Paraaortic lymph node (tissue), 1 donor: ENCODE data around the genes COL15A1 and TGFBR1.

- PRO-cap, result no peak
These were observed 878 bp upstream of the GALNT12 start for GRCh38 chr9:98806509-98807075.

- PRO-cap, result no peak
These were observed 20.8 kb upstream of the COL15A1 start for GRCh38 chr9:98922806-98923409.

- PRO-cap, result unidirectional peak, plus-strand start at chr9:98943484; unidirectional peak, plus-strand start at chr9:98943576; unidirectional peak, plus-strand start at chr9:98943774
These were observed at the start of gene COL15A1 for GRCh38 chr9:98943283-98944131. TSS of gene COL15A1 (plus strand) at chr9:98943907.

DNA sequence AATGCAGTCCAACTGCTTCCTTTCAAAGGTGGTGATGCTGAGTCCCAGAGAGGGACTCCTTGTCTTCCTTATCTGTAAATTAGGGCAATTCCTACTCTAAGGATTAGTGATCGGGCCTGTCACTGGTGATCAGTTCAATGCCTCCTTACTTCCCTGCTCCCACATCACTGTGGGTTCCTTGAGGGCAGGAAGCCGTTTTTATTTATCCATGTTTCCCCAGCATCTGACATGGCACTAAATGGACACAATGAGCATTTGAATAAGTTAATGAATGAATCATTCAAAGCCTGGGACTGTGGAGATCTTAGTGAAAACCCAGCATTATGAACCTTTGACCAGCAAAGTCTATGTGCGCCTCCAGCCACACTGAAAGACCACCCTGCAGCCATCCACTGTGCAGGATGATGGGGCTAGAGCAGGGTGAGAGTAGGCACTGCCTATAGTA is 11.5 kb downstream of the COL15A1 start:
- PRO-cap, result no peak

DNA sequence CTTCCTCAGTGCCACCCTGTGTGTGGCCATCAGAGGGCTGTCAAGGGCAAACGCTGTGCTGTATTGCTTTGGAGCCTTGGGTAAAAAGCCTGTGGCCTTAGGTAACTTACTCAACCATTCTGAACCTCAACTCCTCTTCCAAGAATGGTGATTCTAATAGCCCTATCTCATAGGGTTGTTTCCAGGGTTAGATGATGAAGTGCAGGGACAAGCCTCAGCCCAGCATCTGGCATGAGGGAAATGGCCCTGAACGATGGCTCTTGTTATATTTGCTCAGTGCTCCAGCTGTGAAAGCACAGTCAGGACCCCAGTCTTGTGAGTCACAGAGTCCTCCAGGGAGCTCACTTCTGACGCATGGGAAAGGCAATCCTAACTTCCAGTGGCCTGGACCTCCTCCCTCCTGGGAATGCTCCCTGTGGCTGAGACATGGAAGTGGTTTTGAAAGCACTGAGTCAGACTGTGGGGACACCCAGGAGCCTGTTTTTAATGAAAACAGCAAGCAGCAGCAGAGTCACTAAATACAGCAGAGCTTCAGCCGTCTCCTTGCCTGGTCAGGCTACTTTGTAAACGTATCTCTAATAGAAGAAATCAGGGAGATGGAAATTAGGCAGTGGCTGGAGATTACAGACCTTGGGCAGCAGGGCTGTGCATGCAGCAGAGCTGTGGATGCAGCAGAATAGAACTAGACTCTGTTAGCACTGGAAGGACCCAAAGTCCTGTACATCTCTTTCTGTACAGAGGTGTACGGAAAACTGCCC is 45.9 kb downstream of the COL15A1 start:
- PRO-cap, result no peak

GRCh38 chr9:99039529-99040170 is 65.3 kb upstream of the TGFBR1 start:
- PRO-cap, result no peak

DNA sequence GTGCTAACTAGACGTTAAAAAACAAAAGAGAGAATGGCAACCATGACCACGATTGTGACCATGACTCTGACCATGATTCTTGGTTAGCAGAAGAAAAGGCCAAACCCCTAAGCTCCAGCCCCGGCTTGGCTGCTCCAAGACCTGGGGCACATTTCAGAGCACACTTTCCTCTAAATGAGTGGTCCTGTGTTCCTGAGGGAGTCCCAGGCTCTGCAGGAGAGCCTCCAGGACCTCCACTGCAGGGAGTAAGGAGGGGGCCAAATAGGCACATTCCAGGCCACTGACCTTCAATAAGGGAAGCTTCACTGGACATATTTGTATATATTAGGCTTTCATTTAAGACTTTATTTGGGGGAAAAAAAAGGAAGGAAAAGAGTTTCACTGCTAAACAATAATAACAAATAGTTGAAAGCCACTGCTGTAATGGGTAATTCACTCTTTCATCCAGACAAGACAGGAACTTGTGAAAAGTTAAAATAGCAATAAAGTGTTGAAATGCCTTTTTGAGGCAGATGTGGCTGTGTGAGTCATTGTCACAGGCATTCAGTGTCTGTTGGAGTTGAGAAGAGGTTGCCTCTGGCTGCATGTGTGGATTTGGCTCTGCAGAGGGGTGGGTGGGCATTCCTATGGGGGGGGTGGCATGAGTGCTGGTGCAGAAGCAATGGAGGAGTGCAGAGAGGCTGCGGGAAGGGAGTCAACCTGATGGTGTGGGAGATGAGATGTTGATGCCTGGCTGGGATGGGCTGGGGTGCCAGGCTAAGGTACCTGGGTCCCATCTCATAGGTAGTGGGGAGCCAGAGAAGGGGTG is 63.8 kb upstream of the TGFBR1 start:
- PRO-cap, result no peak

GRCh38 chr9:99104978-99105767 is at the start of gene TGFBR1:
TSS of gene TGFBR1 (plus strand) at chr9:99105113.
- PRO-cap, result bidirectional peak, plus-strand start at chr9:99105116, minus-strand start at chr9:99104868; bidirectional peak, plus-strand start at chr9:99105646, minus-strand start at chr9:99105563

GRCh38 chr9:99123096-99123936 is 18.4 kb downstream of the TGFBR1 start:
- PRO-cap, result no peak

- PRO-cap, result no peak
These were observed 138.0 kb downstream of the SEC61B start for GRCh38 chr9:99360048-99360530.

DNA sequence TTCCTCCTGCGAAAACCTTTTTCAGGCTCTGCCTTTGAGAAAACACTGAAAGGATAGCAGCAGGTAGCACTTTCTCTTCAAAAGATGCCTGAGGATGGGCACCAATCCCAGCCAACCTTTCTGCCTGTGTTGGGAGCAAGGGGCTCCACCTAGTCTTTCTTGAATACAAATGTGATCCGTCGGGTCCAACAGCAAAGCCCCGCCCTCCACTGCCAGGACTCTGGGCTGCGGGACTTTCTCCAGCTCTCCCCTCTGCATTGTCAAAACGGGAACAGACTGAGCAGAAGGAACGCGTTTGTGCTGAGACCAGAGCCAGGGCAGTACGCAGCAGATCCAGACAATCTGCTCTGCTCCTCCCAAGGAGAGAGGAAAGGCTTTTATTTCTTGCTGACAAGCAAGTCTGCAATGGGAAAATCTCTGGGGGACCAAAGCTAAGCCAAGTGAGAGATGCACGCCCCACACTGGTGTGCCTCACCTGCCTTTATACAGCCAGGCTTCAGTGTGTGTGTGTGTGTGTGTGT is 139.8 kb downstream of the SEC61B start:
- PRO-cap, result unidirectional peak, plus-strand start at position 263 of the sequence

GRCh38 chr9:99478650-99479059 is 256.6 kb downstream of the SEC61B start:
- PRO-cap, result no peak

GRCh38 chr9:100206761-100207366 is 107.8 kb downstream of the INVS start:
- PRO-cap, result no peak

DNA sequence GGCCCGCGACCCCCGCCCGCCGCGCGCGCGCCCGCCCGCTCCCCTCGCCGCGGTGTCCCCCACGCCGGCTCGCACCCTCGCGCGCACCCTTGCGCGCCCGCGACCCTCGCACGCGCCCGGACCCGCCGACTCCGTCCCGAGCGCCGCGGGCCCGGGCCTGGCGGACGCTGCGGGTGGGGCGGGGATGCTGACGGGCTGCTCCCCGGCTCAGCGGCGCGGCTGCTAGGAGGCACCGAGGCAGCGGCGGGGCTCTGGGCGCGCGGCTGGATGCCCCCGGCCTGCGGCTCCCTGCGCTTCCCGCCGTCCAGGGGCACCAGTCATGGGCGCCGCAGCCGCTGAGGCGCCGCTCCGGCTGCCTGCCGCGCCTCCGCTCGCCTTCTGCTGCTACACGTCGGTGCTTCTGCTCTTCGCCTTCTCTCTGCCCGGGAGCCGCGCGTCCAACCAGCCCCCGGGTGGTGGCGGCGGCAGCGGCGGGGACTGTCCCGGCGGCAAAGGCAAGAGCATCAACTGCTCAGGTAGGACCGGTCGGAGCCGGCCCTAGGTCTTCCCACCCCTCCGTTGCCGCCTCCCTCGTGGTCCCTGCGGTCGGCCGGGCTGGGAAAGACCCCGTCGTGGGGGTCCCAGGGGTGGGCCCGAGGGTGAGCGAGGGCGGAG is 404 bp downstream of the TMEFF1 start:
- PRO-cap, result no peak

DNA sequence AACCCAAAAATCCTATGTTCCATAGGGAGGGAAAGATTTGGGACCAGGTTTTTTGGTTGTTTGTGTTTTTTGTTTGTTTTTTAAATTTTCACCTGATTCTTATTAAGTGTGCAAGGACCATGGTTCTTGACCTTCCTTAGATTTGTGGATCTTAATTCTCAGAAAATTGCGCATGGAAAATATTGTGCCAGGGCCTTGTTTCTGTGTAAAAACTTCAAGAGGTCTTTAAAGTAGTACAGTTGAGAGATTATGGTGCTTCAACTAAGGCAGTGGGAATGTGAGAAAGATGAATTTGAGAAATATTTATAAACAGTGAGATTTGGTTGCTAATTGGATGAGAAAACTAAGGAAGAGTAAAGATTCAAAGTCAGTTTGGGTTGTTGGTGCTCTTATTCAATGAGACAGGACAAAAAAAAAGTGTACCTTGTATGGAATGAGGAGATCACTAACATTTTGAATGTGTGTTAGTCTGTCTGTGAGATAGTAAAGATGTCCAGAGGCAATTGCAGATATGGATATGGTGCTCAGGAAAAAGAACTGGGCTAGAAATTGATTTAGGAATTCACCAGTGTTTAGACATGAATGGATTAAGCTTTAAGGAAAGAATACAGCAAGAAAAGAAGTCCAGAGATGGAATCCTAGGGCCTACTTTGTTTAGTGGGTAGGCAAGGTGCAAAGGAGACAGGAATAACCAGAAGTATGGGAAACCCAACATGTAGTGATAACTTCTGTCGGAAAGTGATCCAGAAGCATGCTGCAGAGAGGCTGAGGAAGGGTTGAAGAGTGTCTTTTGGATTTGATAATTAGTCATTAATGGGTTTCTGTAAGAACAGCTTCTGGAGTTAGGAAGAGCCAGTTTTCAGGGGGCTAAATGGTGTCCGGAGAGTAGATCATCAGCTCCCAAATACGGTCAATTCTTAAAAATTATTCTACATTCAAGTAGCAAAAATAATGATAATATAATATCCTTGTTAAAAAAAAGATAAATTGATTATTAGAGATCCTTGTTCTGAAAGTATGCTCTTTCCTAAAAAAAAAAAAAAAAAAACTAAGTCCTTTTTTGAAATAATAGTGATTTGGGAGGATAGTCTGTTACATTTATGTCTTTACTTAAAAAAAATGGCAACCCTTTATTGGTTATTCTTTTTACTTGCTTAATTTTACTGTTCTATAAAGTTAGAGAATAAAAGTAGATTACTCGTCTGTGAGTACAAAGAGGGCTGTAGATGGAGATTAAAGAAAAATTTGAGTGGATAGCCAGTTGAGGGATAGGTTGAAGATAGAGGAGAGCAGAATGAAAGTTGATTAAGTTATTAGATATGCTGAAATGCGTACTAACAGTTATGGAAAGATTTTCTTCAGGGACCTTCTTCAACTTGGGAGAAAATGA is 15.0 kb downstream of the ZNF189 start:
- PRO-cap, result no peak

- PRO-cap, result no peak
These were observed 1.7 kb upstream of the ALDOB start for GRCh38 chr9:101437159-101437744.

- PRO-cap, result no peak
These were observed 2.3 kb upstream of the ALDOB start for GRCh38 chr9:101437817-101438402.

- PRO-cap, result no peak
These were observed 8.3 kb upstream of the ALDOB start for GRCh38 chr9:101443936-101444310.

DNA sequence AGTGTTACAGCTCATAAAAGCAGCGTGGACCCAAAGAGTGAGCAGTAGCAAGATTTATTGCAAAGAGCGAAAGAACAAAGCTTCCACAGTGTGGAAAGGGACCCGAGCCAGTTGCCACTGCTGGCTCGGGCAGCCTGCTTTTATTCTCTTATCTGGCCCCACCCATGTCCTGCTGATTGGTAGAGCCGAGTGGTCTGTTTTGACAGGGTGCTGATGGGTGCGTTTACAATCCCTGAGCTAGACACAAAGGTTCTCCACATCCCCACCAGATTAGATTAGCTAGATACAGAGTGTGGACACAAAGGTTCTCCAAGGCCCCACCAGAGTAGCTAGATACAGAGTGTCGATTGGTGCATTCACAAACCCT is 15.0 kb downstream of the GRIN3A start:
- PRO-cap, result no peak

GRCh38 chr9:104841455-104842411 is 77.8 kb downstream of the NIPSNAP3B start:
- PRO-cap, result no peak